Kidney (tissue), 2 donors: ENCODE measurements around a stretch of chr12.

DNA sequence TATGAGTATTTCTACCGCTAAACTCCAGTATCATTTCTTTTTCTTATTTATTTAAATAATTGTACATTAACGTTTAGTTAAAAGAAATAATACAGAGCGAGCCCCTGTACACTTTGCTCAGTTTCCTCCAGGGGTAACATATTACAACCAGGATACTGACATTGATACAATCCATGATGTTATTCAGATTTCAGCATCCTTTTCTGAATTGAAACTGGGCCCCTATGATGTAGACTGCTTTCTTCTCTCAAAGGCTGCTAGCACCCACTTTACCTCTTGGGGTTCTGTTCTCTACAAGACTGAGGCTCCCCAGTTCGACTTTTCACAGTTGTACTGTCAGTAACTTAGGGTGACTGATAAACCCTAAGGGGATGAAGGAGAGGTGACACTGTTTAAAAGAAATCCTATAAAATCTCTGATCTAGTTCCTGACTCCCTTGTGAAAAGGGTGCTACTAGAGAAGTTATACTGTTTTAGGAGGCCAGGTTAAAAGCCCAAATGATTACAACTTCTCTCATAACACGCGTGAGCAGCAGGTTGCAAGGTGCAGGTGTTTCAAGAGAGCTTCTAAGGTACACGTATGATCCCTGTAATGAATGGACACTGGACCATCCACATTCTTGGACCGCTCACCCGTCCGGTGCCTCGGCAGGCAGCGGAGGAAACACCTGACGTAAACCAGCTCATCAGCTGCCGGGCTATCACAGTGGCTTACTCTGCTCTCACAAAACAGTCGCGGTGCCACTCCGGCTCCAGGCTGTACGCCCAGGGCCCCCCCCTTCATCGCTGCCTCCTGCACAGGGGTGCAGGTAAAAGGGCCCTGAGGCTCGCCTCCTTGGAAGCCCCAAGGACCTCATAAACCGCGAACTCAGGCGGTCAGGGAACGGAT is 687 bp downstream of the VPS33A start:
- PRO-cap, result unidirectional peak, plus-strand start at position 731 of the sequence
- RRBS, result 2% methylated on average over 5 of the region's 24 CpGs

- PRO-cap, result no peak
- RRBS, result no CpG with 5 or more reads among the region's 3 CpGs
These were observed 55.6 kb downstream of the CLIP1 start for GRCh38 chr12:122366733-122367434.

GRCh38 chr12:122385623-122385822 is 36.9 kb downstream of the CLIP1 start:
- PRO-cap, result no peak
- RRBS, result no CpG with 5 or more reads among the region's 2 CpGs

- PRO-cap, result no peak
- RRBS, result no CpG with 5 or more reads among the region's 4 CpGs
These were observed 35.4 kb downstream of the CLIP1 start for GRCh38 chr12:122387045-122387420.

DNA sequence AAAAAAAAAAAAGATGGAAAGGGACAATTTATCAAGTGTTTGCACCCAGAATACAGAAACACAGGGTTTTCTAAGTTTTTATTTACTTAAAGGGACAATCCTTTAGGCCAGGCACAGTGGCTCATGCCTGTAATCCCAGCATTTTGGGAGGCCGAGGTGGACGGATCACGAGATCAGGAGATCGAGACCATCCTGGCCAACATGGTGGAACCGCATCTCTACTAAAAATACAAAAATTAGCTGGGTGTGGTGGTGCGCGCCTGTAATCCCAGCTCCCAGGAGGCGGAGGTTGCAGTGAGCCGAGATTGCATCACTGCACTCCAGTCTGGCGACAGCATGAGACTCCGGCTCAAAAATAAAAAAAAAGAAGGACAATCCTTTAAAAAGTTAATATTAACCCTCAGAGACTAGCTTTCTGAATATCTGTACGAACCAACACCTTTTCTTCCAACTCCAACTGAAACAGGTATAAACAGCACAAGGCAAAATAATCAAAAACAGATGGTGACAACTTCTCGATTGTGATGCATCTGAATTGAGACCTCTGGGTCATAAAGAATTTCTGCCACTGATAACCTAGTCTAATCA is 27.9 kb downstream of the CLIP1 start:
- PRO-cap, result no peak
- RRBS, result no CpG with 5 or more reads among the region's 13 CpGs

DNA sequence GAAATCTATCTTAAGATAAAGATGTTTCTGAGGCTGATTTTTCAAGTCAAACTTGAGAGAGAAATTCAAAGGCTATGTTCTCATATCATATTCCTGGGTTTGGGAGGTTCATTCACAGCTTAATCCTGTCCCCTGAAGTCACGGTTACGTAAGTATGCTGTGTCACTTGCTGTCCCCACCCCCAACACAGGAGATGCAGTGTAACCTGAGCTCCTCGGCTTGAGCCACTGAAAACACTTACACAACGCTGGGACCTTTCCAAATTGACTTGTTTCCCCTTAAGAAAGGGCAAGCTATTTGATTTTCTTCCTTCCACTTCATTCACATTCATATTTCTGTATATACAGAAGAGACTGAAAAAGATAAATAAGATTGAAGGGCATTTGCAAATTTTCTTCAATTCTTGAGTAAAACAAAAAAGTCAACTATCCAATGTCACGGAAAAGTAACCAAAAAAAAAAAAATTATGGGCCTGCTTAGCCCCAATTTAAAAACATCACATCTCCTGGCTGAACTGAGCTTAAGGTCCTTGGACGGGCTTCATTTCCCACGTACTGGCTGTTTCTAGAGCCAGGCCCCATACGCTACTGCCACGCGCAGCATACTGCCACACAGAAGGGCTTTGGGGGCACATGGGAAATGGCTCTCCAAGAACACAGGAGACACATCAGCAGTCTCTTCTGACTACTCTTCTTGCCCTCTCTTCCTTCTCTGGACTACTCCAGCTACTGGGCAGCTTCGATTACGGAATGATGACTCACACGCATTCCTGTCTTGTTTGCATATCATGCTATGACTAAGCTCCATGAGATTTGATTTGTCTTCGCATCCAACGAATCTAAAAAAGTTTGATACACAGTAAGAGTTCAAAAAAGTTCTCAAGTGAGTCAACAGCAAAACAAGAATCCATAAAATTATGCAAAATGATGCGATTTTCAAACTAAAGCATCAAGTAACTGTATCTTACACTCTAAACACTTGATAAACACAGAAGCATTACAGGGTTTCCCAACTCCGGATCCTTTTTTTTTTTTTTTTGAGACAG is 22.3 kb downstream of the CLIP1 start:
- PRO-cap, result unidirectional peak, minus-strand start at position 713 of the sequence
- RRBS, result no CpG with 5 or more reads among the region's 17 CpGs

DNA sequence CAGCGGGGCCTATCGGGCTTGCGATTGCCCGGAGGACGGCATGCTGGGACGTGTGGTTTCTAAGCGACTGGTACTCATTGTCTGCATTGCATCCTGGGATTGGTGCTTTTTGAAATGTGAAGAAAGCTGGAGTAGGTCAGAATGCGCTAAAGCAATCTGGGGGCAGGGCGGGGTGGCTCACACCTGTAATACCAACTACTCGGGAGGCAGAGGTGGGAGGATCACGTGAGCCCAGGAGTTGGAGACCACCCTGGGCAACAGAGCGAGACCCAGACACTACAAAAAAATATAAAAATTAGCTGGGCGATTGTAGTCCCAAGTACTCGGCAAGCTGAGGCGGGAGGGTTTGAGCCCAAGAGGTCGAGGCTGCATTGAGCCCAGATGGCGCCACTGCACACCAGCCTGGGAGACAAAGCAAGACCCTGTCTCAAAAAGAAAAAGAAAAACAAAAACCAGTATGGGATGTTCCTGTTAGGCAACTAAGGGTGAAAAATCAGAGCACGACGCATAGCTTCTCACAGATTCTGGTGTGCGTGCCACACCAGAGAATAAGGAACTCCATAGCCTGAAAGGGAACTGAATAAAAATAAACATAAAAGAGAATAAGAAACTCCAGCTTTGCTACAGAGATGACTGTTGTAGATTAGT is 424 bp upstream of the ZCCHC8 start:
- PRO-cap, result bidirectional peak, plus-strand start at position 112 of the sequence, minus-strand start outside the sequence
- RRBS, result 0% methylated on average over 3 of the region's 20 CpGs

DNA sequence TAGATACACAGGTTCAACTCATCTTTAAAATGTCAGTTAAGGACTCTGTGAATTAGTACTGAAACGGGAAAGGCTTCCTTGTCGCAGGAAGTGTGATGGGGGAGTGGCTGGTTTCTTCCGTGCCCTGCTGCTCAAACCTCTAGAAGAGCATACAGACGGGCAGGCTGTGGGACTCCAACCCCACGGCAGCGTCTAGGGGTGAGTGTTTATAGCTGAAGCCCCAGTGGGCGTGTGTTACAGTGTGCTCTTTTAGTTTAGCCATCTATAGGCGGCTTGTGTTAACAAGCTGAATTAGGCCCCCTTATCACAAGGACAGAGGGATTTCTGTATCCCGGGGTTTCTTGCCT is 59.2 kb downstream of the HCAR2 start:
- PRO-cap, result no peak
- RRBS, result no CpG with 5 or more reads among the region's 9 CpGs

DNA sequence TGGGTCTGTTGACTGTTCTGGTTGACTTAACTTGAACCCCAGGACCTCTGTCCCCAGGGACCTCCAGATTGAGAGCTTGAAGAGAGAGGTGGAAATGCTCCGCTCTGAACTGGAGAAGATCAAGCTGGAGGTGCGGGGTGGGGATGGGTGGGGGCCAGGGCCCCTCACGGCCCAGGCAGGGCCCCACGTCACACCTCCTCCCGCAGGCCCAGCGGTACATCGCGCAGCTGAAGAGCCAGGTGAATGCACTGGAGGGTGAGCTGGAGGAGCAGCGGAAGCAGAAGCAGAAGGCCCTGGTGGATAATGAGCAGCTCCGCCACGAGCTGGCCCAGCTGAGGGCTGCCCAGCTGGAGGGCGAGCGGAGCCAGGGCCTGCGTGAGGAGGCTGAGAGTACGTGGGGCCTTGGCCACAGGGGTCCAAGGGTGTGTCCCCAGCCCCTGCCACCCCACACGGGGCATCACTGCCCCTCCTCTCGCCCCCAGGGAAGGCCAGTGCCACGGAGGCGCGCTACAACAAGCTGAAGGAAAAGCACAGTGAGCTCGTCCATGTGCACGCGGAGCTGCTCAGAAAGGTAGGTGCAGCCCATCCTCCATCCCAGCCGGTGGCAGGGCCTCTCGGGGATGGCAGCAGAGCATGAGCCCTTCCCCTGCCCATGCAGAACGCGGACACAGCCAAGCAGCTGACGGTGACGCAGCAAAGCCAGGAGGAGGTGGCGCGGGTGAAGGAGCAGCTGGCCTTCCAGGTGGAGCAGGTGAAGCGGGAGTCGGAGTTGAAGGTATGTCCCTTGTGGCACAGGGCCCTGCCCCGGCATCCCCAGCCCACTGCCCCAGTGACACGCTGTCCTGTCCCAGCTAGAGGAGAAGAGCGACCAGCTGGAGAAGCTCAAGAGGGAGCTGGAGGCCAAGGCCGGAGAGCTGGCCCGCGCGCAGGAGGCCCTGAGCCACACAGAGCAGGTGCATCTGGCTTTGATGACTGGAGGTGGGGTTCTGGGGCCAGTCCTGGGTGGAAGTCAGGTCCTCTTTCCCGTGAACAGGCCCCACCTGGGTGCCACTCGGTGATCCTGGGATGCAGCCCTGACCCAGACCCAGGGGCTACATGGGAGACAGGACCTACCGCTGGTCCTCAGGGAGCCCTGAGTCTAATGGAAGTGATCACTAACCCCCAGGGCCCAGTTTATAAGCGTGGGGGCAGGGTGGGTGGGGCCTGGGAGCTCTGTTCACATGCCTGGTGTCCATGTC is 20.9 kb downstream of the HIP1R start:
- PRO-cap, result no peak
- RRBS, result 90% methylated on average over 2 of the region's 44 CpGs

DNA sequence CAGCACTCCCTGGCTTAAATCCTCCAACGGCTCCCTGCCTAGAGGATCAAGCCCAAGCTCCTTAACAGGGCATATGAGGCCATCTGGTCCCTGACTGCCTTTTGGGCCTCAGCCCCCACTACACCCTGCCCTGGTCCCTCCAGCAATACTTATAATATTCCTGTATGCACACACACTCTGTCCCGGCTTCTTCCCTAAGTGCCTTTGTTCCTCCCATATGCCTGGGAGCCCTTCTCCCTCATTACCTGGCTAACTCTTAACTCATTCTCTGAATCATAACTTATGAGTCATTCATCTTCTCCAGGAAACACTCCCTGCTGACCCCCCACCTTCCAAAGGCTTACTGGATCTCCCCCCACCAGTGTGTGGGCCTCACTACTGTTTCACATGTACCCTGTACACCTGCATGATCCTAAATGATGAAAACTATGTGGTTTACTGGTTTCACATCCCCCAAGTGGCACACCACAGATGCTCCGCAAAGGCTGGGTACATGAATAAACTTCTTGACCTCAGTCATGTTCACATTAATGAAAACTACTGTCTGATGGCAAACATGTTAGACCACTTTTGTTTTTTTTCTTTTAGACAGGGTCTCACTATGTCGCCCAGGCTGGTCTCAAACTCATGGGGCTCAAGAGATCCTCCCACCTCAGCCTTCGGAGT is 8.5 kb downstream of the VPS37B start:
- PRO-cap, result unidirectional peak, minus-strand start at position 196 of the sequence
- RRBS, result no CpG with 5 or more reads among the region's 5 CpGs

DNA sequence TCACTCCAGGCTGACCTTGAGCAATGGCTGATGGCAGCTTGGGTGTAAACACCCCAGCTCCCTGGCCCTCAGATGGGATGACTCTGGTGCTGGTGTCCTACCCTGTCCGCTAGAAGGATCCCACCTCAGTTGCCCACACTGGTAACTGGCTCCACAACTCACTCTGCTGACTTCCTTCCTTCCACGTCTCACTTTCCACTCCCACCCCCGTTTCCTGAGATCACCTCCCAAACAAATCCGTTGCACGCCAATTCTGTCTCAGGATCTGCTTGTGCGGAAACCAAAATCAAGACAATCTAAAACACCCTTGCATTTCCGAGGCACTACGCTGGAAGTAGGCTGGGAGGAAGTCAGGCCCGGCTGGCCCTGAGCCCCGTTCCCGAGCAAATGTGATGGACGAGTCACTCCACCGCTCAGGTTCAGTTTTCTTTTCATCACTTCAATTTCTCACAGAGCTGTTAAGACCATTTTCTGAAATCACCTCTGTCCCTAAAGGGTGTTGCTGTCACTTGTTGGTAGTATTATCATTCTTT is 23.1 kb downstream of the ABCB9 start:
- PRO-cap, result no peak
- RRBS, result no CpG with 5 or more reads among the region's 13 CpGs

DNA sequence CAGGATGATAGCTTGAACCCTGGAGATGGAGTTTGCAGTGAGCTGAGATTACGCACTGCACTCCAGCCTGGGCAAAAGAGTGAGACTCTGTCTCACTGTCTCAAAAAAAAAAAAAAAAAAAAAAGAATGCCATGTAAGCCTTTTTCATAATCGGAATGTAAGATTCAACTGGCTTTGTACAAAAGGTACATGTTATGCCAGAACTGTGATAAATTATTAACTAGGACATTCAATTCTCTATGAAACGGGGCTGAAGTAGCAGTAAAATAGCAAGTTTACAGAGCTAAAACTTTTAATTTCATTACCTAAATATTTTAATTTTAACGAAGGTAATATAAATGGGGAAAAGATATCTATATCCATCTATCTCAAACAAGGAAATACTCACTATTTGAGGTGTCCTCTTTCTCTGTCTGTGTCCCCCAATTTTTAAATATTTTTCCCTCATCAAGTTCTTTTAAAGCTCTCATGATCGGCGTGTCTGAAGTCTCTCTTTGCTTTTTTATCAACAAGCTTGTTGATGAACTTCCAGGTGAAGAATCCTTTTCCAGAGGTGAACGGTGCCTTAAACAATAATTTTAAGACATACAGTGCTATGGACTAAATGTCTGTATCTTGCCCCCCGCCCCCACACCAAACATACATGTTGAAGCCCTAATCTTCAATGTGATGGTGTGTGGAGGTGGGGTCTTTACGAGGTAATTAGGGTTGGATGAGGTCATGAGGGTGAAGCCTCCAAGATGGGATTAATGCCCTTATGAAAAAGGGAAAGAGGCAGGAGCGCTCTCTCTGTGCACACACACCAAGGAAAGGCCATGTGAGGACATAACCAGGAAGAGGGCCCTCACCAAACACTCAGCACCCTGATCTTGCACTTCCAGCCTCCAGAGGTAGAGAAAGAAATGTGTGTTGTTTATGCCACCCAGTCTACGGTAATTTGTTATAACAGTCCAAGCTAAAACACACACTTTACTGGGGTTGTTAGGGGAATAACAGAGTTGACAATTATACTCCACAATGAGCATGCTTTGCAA is 14.3 kb upstream of the PITPNM2 start:
- PRO-cap, result no peak
- RRBS, result no CpG with 5 or more reads among the region's 11 CpGs

DNA sequence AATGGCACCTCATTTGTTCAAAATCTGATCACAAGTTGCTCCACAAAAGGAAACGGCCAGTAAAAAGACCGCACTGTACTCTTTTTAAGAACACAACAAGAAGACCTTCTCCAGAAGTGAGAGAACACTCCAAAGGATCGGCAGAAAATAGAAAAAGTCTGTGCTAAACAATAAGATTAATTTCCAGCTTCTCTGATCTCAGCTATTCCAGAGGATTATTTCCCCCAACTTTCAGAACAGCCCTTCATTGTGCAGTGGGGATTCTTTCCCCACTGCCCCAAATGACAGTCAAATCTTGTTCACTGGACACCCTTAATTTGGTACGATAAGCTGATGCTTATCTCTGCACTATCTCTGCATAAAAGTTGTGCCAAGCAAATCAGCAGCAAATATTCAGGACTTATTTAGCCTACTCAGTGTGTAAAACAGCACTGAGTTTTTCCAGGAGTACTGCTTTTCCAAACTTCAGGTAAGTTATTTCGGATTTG is 5.2 kb downstream of the MPHOSPH9 start:
- PRO-cap, result no peak
- RRBS, result no CpG with 5 or more reads among the region's 5 CpGs

GRCh38 chr12:123268732-123269915 is 2.5 kb downstream of the CDK2AP1 start:
- PRO-cap, result bidirectional peak, plus-strand start at chr12:123269420, minus-strand start at chr12:123269207; unidirectional peak, plus-strand start at chr12:123269622
- RRBS, result 6% methylated on average over 6 of the region's 52 CpGs

DNA sequence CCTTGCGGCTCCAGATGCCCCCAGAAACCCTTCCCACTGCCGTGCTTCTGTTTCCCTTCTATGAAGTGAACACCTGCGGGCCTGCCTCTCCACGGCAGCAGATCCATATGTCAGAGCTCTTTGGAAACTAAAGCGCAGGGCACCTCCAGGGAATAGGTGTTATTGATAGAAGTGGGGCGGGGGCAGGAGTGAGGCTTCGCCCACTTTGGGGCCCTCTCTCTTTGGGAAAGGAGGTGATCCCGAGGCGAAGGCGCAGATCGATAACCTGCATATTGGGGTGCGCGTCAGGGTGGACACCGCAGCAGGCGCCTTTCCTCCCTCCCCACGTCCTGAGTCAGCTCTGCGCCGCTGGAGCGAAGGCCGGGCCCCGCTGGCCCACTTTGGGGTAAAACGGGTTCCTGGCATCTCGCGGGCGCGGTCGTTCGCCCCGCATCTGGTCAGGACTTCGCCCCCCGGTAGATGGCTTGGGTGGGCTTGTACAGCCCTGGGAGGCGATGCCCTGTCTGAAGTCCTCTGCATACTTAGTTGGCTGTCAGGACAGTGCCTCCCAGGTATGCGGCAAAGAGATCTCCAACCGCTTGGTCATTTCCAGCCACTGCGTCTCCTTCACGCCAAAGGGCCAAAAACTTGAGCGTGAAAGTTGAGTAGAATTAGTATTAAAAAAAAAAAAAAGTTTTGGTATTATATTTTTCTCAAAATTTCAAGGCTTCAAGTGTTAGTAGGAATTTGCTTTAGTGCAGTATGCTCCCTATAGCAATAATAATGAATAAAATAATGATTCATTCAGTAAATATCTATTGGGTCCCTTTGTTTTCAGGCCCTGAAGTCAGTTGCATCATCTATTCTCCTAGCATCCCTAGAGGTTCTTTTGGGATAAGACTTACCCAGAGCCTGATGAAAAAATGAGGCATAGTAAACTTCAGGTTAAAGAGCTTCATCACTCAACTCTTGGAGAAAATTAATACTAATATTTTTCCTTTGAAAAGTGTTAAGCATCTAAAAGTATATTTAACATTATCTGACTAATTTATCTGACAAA is 767 bp downstream of the KMT5A start:
- PRO-cap, result no peak
- RRBS, result 3% methylated on average over 8 of the region's 37 CpGs

- PRO-cap, result no peak
- RRBS, result no CpG with 5 or more reads among the region's 4 CpGs
These were observed 7.0 kb downstream of the KMT5A start for GRCh38 chr12:123390966-123391268.

GRCh38 chr12:123512167-123513422 is 20.9 kb downstream of the RILPL1 start:
- PRO-cap, result no peak
- RRBS, result no CpG with 5 or more reads among the region's 17 CpGs

DNA sequence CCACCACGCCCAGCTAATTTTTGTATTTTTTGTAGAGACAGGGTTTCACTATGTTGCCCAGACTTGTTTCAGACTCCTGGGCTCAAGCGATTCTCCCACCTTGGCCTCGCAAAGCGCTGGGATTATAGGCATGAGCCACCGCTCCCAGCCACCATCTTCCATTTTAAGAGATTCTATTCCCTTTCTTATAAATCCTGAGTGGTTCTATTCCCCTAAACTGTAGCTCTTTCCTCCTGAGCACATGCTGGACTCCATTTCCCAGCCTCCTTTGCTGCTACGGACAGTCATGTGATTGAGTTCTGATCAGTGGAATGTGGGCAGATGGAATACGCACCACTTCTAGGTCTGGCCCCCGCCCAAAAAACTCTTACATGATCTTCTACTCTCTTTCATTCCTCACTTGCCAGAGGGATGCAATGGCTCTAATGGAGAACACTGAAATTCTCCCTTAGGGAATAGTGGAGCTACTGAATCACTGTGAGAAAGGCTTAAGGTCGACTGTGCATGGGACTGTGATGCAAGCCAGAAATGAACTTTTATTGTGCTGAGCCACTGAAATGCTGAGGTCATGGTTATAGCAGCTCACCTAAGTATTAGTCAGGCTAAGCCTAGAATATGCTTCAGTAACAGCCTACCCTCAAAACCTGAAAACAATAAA is 13.1 kb upstream of the TMED2 start:
- PRO-cap, result no peak
- RRBS, result no CpG with 5 or more reads among the region's 9 CpGs

DNA sequence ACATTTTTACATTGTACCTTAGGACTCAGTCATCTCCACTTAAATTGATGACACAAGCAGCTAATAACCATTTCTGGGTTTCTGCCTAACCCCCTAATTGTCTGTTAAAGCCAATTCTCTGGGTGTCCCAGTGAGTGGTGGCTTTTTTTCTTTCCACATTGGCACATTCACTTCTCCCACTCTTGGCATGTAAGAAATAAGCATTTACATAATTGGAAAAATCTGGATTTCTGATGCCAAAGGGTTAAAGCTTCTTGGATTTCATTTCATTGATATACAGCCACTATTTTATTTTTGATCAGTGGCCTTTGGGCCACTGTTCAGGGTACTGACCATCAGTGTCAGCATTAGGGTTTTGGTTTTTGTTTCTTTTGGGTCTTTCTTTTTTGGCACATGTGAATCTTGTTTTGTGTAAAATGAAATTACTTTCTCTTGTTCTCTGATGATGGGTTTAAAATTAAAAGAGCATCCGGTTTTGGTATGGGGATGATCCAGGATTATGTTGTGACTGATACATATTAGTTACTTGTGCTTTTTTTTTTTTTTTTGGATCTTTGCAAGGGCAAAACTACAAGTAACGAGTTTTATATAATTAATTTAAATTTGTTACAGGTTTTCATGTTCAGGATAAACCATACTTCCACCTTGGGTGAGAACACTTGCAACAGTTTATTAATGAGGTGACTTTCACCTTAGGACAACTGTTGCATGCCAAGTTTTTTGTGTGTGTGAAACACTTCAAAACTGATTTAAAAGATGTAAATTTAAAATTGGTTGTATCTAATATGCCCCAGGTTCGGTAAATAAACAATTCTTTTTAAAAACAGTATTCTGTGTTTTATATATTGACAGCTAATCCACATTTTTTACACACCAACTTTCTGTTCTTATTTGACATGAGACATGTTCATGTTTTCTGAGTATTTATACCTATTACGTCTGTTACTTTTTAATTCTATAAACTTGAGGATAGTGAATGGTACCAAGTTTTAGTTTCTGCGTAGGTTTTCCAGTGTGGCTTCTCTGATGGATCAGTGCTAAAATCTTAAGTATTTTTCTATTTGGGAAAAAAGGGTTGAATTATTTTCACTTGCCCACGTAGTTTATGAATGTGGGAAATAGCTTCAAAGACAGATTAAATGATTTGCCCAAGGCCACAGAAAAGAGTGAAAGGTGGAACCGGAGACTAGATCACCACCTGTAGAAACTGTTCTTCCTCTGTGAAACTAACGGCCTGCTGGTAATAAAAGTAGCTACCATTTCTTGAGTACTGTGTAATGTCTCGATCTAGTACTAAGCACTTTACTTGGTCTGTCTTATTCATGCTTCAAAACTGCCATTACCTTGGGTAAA is 4.1 kb upstream of the DDX55 start:
- PRO-cap, result unidirectional peak, plus-strand start at position 1,165 of the sequence
- RRBS, result no CpG with 5 or more reads among the region's 9 CpGs

- PRO-cap, result no peak
- RRBS, result no CpG with 5 or more reads among the region's 10 CpGs
These were observed 19.1 kb upstream of the DNAH10 start for GRCh38 chr12:123742997-123743436.